Heart right ventricle (tissue), 2 donors: ENCODE measurements around the genes SLC35B2 and TCTE1.

DNA sequence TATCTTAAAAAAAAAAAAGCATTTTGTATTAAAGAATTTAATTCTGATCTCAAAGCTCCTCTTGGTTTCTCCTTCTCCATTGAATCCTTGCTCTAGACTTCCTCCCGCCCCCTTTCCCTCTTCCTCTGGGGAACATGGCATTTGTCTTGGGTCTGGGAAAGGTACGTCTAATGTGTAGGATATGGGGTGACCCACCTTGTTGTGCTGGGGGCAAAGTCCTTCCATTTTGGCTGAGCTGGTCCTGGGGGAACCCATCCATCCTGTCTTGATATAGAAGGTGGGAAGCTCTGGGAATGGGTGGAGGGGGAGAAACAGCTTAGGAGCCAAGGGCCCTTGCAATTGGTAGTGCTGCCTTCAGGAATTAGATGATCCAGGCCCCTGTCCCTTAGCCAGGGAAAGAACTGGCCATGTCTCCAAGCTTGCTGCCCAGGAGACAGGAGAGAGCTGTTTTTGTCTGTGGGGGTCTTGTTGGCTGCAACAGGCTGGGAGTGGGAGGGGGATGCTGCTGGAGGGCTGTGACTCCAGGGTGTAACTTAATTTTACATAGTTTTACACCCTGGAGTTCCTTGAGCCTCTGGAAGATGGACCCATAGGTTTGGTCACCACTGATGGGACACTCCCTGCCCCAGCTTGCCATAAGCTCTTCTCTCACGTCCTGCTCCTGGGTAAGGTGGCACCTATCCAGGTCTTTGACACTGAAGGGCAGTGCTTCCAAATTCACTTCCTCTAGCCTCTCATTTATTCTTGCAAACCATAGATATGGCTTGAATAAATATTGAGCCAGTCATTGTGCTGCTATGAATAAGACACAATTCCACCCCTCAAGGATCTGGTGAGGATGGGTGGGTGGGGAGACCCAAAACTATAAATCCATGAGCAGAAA is 16.7 kb downstream of the VEGFA start:
- PRO-cap, 2 experiments = no peak in any of the 2 experiments

GRCh38 chr6:43801695-43802316 is 31.8 kb downstream of the VEGFA start:
- PRO-cap, 2 experiments = no peak in any of the 2 experiments

GRCh38 chr6:43954317-43955163 is 172.7 kb downstream of the MRPL14 start:
- PRO-cap, 2 experiments = peak in 2 of 2 experiments; most common plus-strand start chr6:43954736 (in 1); most common minus-strand start chr6:43954467 (in 1)

- PRO-cap, 2 experiments = no peak in any of the 2 experiments
Measured at GRCh38 chr6:43966028-43966589, 161.1 kb downstream of the MRPL14 start.

GRCh38 chr6:43977302-43978023 is 149.8 kb downstream of the MRPL14 start:
- PRO-cap, 2 experiments = no peak in any of the 2 experiments

DNA sequence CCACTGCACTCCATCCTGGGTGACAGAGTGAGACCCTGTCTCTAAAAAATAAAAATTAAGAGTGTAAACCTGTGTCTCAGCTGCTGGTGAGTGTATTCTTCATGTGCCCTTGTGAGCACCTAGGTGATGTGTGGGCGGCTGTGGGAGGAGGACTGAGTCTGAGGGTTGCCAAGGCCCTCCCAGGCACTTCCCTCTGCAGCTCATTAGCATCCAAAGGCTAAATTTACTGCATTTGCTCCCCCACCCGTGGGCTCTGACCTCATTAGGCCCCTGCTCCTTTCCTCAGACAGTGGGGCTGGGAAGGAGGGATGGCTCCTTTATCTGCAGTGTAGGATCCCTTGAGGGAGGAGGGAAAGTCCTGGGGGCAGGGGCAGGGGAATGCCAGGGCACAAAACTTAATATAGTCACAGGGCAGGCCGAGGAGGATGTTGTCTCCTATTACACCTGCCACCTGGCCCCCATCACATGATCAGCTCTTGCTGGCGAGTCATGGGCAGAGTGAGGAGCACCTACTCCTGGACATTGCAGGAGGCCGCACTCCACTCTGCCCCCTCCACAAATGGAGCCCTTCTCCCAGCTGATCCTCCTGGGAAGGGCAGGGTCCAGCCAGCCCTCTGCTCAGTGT is 133.3 kb downstream of the MRPL14 start:
- PRO-cap, 2 experiments = peak in 1 of 2 experiments; most common plus-strand start position 285 of the sequence (in 1); most common minus-strand start position 160 of the sequence (in 1)

DNA sequence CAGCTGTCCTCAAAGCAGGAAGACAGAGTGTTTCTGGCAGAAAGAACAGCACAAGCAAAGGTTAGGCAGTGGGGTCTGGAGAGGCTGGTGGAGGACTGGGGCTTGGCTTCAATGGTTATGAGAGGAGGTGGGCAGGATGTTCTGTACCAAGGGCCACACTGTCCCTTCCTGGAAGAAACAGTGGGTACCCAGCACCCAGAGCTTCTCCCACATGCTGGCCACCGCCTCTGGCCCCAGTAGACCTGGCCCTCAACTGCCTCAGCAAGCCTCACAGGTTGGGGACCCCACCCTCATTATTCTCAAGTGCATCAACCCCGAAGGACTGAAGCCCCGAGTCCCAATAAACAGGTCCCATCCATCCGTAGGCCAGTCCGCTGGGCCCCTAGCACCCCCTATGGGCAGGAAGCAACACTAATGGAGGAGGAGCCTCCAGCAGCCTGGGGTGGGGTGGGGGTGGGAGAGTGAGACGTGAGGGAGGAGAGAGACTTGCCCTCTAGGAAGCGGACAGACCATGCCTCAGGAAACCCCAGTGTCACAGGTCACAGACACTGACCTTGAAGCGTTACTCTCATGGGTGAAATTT is 126.1 kb downstream of the MRPL14 start:
- PRO-cap, 2 experiments = no peak in any of the 2 experiments

- PRO-cap, 2 experiments = no peak in any of the 2 experiments
Measured at GRCh38 chr6:44072547-44072901, 54.7 kb downstream of the MRPL14 start.

DNA sequence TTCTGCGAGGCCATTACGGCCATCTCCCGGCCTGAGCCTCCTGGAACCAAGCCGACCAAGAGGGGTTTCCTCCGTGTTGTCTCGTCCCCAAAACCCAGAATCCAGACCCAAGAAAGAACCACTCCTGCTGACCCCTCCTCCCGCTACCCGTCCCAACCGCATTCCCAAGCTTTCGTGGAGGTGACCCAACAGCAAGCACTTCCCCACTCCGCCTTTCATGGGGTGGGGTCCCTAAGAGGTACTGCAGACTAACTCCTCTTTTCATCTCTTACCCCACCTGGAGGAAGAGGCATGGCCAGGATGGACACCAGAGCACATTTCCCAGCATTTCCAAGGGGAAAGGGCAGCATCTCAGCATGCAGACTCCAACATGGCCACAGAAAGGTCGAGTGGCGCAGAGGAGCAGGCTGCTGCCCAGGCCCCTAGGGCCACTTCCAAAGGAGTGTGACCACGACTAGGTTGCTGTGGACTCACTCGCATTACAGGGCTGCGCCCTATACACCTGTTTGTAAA is 53.5 kb downstream of the MRPL14 start:
- PRO-cap, 2 experiments = no peak in any of the 2 experiments

DNA sequence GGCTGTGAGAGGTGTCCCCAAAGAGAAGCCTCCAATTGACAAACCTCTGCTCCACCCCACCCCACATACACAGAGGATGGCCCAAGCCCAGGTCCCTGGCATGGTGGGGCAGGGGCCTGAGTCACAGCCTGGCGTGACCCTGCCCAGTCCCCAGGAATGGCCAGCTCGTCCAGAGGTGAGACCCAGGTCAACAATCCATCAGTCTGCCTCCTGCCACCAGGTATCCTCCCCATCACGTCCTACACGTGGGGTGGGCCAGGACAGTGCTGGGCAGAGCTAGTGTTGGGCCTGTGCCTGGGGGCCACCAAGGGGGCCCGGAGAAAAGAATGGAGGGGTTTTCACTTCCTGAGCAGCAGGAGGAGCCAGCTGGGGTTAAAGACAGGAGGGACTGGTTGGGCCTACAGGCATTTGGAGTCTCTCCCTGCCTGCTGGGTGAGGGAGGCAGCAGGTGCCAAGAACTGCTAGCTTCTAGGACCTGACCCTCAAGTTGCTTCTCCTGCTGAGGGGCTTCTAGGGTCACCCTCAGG is 52.0 kb downstream of the MRPL14 start:
- PRO-cap, 2 experiments = no peak in any of the 2 experiments

DNA sequence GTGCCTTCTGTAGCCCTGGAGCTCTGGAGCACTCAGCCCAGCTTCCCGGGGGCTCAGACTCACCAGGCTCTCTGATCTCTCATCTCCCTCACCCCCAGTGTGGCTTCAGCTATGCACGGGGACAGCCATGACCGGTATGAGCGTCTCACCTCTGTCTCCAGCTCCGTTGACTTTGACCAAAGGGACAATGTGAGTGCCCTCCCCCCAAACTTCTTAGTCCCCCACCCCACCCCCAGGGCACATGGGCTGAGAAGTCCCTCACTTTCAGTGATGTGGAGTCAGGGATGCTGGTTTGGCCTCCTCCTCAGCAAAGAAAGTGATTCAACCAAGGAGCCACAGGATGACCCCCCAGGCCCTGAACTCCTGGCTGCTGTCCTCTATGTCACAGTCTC is 8.9 kb downstream of the TMEM63B start:
- PRO-cap, 2 experiments = no peak in any of the 2 experiments

GRCh38 chr6:44217250-44217925 is 662 bp downstream of the MYMX start:
- PRO-cap, 2 experiments = peak in 2 of 2 experiments; most common plus-strand start chr6:44217637 (in 1); most common minus-strand start chr6:44217516 (in 1)

GRCh38 chr6:44248317-44248469 is 1.3 kb downstream of the HSP90AB1 start:
- PRO-cap, 2 experiments = no peak in any of the 2 experiments

DNA sequence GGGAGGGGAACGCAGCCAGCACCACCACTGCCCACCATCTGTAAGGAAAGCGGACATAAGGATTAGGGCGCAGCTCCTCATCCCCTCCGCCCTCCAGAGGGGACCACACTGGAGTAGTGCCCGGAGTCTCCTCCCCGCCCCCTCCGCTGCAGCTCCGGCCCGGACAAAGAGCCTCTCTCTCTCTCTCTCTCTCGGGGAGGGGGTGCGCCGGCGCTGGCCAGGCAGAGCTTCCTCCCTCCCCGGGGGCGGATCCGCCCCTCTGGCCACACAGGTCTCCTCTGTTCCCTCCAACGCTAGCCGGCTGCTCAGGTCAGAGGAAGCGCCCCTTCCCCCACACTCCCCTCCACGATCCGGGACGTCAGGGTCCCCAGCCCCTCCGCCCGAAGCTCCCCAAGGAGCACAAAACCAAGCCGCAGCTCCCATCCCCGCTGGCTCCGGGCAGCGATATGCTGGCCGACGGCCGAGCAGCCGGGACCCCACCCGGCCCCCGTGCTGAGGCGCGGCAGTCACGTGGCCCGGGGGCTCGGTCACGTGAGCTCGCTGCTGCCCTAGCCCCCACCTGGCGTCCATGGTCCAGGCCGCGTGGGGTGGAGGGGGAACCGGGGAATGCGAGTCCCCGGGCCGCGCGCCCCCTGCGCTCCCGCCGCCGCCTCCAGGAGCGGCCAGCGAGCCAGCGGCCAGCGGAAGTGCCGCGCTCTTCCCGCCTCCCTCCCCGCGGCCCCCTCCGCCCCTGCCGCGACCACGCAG is at the start of gene SLC35B2:
SLC35B2 (minus strand) TSS at position 688 of the 747 bp plus-strand sequence.
- PRO-cap, 2 experiments = peak in 2 of 2 experiments; most common plus-strand start position 576 of the sequence (in 1); most common minus-strand start position 672 of the sequence (in 2)

DNA sequence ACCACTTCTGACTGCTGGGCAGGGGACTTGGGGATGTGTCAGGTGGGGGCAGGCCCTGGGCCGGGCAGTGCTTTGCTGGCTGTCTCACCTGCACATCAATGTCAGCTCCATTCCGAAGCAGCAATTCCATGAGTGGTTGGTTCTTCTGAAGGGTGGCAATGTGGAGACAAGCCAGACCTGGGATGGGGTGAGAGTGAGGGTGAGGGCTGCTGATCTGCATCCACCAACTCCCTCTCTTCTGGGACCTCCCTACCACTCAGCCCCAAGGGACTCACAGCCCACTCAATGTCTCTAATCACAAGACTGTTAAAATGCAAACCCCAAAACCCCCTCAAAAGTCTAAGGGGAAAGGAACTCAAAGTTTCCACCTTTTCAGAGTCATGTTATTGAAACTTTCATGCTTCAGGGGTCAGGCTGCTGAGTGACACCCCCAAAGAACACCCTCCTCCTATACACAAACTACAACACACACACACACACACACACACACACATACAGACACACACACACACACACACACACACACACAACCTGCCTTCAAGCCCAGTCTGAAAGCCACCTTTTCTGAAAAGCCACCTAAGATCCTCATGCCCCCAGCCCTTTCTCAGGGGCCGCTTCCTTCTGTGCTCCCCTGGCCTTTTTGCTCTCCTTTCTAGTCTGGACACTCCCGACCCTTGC is 3.2 kb upstream of the SLC35B2 start:
- PRO-cap, 2 experiments = no peak in any of the 2 experiments

GRCh38 chr6:44264210-44265228 is 832 bp downstream of the NFKBIE start:
- PRO-cap, 2 experiments = no peak in any of the 2 experiments

- PRO-cap, 2 experiments = no peak in any of the 2 experiments
Measured at GRCh38 chr6:44297522-44298457, at the start of gene TCTE1. TCTE1 (minus strand) TSS chr6:44297698.

- PRO-cap, 2 experiments = no peak in any of the 2 experiments
Measured at GRCh38 chr6:44393275-44393842, 5.9 kb downstream of the CDC5L start.

DNA sequence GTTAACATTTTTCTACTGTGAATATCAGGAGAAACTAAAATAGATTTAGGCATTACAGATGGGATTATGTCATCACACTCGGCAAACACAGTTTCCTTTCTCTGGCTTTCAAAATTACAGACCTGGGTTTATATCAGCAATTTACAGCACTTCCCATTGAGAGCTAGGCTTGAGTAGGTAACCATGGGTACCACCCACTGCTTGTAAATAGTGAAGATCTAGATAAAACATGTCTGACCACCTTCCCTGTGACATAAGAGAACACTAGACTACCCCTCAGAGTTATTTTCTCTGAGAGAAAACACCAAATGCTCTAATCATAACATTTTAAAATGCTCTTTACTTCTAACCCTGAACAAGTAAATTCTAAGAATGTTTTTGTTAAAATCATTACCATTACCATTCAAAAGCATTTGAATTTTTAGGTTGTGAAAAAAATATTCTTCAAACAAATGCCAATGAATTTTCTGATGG is 402.6 kb upstream of the RUNX2 start:
- PRO-cap, 2 experiments = no peak in any of the 2 experiments

GRCh38 chr6:45176210-45176622 is 151.9 kb upstream of the RUNX2 start:
- PRO-cap, 2 experiments = no peak in any of the 2 experiments